ENCODE data around the gene PDX1.

DNA sequence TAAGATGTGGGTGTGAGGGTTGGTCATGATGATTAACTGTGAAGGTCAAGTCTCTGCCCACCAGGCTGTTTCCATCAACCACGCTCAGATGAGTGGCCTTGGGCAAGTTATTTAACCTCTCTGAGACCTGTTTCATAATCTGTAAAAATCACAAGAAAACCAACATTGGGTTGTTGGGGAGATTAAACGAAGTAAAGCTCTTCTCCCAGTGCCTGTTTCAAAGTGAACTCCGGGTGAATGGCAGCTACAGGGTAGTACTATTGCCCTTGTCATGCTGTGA lies 153.3 kb downstream of the USP12 start:
- RRBS, result 55% methylated on average over 1 of the region's 3 CpGs

DNA sequence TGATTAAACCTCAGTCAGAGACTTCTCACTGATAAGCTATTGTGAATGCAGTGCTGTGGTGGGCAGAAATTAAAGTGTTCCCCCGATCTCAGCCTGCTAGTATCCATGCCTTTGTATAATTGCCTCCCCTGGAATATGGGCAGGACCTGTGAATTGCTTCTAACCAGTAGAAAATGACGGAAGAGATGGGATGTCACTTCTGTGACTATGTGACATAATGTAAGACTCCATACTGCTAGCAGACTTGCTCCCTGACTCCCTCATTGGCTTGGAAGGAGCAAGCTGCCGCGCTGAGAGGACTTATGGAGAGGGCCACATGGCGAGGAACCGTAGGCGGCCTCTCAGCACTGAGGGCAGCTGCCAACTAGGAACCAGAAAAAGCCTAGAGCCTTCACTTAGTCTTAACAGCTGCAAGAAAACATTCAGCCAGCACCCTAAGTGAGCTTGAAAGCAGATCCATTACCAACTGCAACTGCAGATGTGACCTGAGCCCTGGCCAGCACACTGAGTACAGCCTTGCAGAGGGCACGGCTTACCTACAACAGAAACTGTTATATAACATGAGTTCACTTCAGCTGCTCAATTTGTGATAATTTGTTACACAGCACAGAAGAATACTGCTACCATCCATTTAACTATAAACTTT lies 33.9 kb downstream of the USP12 start:
- RRBS, result no CpG with 5 or more reads among the region's 8 CpGs

DNA sequence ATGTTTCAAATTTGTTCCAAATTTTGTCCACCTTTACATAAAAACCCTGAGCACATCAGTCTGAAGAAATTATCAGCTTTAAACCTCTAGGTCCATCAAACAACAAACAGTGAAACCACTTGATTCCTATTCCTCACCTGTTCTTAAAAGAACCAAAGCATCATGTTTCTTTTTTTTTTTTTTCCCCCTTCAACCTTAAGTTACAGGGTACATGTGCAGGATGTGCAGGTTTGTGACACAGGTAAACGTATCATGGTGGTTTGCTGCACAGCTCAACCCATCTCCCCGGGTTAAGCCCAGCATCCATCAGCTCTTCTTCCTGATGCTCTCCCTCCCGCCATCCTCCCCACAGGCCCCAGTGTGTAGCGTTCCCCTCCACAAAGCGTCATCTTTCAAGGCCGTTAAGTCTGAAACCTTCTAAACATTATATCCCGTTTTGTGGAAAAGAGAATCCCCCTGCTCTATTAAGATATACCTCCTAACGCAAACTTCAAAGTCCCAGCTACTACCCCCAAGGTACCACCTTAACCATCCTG lies 10.9 kb downstream of the USP12 start:
- RRBS, result no CpG with 5 or more reads among the region's 8 CpGs

- RRBS, result under 1% methylated on average over 13 of the region's 43 CpGs
These were observed 1.1 kb downstream of the USP12 start for GRCh38 chr13:27170269-27171156.

DNA sequence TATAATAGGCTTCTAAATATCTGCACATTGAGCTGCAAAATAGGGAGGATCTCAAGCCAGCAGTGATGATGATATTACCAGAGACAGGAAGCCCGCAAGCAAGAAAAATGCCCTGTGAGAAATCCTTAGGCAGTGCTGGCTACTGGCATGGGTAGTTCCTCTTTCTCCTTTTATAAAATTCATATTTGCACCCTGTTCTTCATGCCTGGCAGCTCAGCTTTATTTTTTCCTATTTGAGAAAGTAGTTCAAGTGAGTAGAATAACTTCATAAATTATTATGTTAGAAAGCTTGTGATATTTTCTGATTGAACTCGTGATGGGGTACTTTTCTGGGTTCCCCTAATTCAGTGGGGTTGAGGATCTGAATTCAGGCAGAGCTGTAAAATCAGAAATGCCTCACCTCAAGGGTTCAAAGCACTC lies 981 bp upstream of the USP12 start:
- RRBS, result no CpG with 5 or more reads among the region's 2 CpGs

DNA sequence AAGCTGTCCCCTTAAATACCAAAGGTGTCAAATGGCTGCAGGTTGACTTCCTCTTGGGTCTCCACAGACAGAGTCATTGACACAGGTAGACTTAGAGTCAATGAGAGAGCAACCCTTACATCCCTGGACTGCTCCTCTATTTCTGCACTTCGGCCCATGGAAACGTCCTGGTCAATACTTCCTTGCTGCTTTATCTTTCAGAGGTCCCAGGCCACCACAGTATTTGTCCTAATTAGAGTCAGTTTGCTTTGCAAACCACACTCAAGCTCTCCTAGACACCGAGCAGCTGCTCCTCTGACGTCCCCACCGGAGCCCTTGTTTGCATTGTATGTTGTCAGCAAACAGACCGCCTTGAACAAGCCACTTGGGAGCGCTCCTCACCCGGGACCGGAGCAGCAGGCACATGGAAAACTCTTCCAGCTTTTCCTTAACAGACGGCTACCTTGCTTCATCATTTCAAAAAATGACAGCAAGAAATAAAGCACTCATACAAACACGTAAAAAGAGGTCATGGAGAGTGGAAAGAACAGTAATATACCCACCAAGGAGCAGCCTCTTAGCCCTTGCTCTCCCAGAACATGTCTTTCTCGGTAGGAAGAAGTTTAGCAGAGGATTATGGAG lies 51.5 kb upstream of the GTF3A start:
- RRBS, result 13% methylated on average over 3 of the region's 12 CpGs

DNA sequence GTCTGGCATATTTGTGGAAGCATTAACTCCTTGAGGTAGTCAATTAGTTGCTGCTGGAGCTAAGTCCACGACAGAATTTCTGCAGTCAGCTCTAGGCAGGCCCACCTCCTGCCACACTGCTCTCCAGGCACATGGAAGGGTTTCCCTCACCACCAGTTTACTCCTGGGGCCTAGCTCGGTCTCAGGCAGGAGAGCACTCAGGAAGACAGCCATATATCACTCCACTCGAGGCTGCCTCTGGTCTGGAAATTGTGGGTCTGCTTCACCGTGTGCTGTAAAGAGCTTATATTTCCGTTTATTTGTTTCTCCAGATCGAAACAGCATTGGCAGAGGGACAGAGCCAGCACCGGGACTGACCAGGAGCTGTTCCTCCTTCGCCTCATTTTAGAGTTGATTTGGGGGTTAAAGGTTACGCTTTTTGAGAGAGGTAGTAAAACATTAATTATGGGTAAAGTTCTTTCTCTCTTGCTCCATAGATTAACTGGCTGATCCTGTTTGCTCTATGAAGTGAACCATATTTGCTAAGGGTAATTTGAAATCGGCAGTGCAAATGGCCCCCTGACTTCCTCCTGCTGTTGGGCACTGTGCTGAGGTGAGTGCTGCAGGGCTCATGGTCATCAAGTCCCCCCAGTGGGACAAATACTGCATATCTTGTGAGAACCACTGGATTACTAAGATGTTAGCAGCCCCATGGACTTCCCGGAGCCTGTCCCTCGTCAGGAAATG lies 20.5 kb upstream of the GTF3A start:
- RRBS, result no CpG with 5 or more reads among the region's 12 CpGs

GRCh38 chr13:27448980-27449623 lies 1.3 kb downstream of the MTIF3 start:
- RRBS, result no CpG with 5 or more reads among the region's 17 CpGs

DNA sequence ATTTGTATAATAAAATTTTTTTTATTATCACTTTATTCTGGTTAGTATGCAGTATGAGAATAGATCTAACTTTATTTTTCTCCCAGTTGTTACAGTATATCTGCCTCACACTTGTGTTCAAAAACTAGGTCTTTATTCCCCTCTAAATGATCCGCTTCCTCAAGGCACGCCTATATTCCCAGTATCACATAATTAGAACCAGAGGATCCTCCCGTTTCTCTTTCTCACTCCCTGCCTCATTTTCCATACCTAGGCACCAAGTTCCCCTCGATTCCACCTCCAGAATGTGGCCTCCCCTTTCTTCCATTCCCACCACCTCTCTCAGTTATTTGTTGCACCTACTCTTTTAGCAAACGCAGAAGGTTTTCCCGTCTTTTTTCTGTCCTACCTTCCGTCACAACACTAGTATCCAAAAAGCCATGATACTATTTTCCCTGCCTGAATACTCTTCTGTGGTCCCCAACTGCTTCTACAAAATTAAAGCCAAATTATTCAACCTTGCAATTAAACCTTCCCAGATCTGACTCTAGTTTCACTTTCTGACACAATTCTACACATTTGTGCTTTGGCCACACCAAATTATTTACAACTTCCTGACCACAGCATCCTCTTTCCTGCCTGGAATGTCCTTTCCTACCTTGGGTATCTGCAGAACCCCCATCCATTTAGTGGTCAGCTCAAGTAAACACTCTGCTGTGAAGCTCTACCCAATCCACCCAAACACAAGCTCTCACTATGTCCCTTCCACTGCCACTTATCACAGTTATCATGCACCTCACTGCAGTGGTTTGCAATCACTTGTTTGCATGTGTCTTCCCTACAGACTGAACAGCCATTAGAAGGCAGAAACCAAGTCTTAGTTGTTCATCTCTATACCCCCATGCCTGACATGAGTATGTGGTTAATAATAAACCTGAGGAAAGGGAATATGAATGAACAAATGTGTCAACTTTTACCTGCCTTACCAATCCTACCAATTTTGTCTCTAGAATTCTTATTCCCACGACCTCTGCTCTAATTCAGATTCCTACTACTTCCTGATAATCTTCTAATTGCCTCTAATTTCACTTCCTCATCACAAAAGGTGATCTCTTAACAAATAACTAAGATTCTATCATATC lies 25.4 kb downstream of the LNX2 start:
- RRBS, result no CpG with 5 or more reads among the region's 8 CpGs

- RRBS, result no CpG with 5 or more reads among the region's 4 CpGs
These were observed 20.4 kb downstream of the LNX2 start for GRCh38 chr13:27599748-27600410.

- RRBS, result no CpG with 5 or more reads among the region's 23 CpGs
These were observed 412 bp downstream of the POLR1D start for GRCh38 chr13:27621993-27622615.

GRCh38 chr13:27851082-27852186 lies 59.2 kb downstream of the GSX1 start:
- RRBS, result no CpG with 5 or more reads among the region's 26 CpGs

DNA sequence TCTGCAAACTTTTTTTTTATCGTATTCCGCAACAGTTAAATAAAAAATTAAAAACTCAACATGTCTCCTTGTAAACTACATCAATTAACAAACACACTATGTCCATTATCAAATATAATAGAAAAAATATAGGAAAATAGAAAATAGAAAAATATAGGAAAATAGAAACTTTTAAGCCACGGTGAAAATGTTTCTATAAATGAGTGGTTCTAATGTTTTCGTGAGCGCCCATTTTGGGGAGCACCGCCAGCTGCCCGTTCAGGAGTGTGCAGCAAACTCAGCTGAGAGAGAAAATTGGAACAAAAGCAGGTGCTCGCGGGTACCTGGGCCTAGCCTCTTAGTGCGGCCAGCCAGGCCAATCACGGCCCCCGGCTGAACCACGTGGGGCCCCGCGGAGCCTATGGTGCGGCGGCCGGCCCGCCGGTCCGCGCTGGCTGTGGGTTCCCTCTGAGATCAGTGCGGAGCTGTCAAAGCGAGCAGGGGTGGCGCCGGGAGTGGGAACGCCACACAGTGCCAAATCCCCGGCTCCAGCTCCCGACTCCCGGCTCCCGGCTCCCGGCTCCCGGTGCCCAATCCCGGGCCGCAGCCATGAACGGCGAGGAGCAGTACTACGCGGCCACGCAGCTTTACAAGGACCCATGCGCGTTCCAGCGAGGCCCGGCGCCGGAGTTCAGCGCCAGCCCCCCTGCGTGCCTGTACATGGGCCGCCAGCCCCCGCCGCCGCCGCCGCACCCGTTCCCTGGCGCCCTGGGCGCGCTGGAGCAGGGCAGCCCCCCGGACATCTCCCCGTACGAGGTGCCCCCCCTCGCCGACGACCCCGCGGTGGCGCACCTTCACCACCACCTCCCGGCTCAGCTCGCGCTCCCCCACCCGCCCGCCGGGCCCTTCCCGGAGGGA lies at the start of gene PDX1:
PDX1 (plus strand) TSS at position 450 of the 897 bp plus-strand sequence.
- RRBS, result 1% methylated on average over 31 of the region's 74 CpGs

GRCh38 chr13:28022874-28023313 lies 34.4 kb upstream of the URAD start:
- RRBS, result no CpG with 5 or more reads among the region's 7 CpGs

- RRBS, result no CpG with 5 or more reads among the region's 2 CpGs
These were observed 52.6 kb downstream of the FLT3 start for GRCh38 chr13:28047839-28048100.

DNA sequence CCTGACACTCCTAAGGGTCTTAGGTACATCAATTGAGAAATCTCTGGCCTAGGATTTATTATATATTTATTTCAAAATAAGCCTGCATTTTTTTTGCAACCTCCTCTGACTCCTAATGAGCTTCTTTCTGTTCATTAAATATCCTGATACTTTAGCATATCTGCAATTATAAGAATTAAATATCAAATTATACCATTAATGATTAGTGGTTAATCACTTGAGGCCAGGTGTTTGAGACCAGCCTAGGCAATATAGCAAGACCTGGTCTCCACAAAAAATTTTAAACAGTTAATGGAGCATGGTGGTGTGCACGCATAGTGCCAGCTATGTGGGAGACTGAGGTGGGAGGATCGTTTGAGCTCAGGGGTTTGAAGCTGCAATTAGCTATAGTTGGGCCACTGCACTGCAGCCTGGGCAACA lies 49.8 kb downstream of the PAN3 start:
- RRBS, result no CpG with 5 or more reads among the region's 2 CpGs

- RRBS, result no CpG with 5 or more reads among the region's 7 CpGs
These were observed 101.0 kb downstream of the PAN3 start for GRCh38 chr13:28239097-28239966.

DNA sequence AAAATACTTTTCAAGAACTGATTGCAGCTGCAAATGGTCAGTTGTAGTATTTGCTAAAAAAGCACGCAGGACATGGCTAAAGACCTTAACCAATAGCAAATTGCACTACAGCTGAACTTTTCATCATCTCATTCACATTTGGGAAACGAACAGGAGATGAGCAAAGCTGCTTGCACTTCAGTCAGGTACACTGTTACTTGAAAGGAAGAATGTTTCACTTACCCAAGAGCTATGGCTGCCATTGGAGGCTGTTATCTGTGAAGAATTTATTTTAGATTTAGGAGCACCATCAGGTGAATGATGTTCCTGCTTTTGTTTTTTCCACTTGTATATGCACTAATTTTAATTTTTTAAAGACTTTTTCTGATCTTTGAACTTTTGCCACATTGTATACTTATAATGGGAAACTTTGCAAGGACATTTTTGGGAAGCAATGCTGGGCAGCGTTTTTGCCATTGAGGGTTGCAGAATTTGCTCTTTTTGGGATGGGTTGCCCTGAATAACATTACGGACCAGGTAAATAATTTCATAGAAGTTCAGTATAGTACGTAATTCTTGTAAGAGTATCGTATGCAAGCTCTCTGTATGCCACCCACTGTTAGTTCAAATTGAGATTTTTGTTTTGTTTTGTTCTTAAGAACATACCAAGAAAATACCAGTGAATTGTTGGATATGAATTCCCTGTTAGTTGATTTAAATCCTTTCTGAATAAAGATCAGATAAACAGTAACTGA lies 154.3 kb downstream of the PAN3 start:
- RRBS, result no CpG with 5 or more reads among the region's 6 CpGs

DNA sequence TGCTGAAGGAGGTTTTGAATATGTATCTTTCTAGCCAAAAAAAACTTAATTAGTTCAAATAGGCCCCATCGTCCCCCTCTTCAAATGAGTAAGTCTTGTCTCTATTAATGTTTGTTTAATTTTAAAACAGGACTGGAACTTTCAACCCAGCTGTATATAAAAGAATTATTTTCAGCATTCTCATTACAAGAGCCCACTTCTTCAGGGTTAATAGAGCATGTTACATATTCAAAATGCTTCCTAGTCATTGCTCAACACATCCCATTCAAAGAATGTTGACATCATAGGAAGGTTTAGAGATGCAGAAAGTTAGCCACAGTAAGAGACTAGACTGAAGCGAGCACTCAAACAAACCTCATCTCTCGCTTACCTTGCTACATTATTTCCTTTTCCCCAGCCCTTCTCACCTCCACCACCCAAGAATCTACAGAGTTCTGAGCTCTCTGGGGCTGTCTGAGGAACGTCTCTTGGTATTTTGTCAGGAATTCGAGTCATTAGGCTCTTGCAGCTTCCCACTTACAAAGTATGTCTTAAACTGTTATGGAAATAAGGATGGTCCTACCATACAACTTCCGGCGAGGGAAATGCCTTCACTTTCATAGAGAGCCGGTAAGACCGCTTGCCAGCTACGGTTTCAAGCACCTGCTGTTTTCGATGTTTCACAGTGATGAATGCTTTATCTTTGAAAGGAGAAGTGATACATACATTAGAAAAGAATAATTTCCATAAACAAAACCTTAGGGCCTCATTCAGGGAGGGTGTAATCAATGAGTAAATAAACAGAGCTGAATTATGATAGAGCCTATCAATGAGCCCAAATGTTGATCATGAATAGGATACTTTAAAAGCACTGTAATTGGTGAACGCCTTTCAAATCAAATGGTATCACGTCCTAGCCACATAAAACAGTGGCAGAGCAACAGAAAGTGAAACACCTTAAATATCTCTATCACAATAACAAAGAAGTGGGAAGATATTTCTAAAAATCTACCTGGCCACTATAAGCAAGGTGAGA lies 65.1 kb downstream of the FLT1 start:
- RRBS, result no CpG with 5 or more reads among the region's 13 CpGs

GRCh38 chr13:28467991-28468332 lies 27.0 kb downstream of the FLT1 start:
- RRBS, result no CpG with 5 or more reads among the region's 5 CpGs

All from skeletal muscle cell (primary cell).